ENCODE measurements around a stretch of chr12.

- RRBS: no CpG with 5 or more reads among the region's 12 CpGs
These were observed 24.9 kb downstream of the NTF3 start for GRCh38 chr12:5456667-5457437.

DNA sequence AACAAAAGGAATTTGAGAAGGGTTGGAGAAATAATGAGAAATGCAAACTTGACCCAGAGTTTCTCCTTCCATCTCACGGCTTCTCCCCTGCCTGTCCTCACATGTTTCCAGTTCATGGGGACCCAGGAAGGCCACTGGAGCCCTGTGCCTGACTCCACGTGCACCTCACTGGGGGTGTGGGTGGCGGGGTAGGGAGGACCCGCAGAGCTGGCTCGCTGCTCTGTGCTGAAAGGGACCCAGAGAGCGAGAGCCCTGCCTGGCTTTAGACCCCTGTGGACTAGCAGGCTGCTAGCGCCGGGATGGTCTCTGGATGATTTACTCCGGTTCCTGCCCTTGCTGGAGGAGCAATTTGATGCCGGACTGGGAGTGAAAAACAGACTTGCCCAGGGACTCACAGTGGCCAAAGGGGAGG is 49.0 kb downstream of the NTF3 start:
- RRBS: no CpG with 5 or more reads among the region's 10 CpGs

DNA sequence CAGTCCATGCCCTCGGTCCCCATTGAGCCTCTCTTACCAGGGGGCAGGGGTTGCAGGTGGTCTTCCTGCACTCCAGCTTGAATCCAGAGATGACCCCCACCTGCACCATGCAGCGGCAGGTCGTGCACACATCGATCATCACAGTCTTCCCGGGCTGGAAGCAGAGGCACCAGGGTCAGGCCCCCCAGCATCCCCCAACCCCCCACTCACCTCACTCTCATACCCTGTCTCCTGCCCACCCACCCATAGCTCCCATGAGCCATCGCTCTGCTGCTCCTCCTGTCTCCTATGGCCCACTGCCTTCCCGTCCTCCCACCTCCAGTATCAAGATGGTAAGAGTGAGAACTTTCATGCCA is 22.4 kb upstream of the ANO2 start:
- RRBS: no CpG with 5 or more reads among the region's 7 CpGs

DNA sequence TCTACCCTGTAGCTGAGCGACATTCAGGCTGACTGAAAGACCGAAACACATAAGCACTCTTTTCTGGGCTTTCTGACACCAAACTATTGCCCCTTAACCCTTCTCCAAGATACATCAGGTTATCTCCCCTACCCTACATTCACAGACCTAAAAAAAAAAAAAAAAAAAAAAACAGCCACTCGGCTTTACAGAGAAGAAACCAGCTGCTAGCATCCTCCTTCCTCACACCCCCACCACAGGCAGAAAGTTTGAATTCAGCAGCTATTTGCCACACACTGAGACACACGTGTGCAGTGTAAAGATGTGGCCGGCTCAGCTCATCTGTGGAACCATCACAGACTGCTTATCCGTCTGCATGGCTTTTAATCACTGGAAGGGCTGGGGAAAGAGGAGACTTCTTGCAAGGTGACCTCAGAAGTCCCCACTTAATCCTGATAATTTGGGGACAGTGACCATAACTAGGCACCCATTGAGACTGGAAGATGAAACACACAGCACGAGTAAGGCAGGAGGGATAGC is 50.1 kb downstream of the VWF start:
- RRBS: no CpG with 5 or more reads among the region's 7 CpGs

GRCh38 chr12:6133414-6133763 is 8.9 kb upstream of the VWF start:
- RRBS: no CpG with 5 or more reads among the region's 7 CpGs

DNA sequence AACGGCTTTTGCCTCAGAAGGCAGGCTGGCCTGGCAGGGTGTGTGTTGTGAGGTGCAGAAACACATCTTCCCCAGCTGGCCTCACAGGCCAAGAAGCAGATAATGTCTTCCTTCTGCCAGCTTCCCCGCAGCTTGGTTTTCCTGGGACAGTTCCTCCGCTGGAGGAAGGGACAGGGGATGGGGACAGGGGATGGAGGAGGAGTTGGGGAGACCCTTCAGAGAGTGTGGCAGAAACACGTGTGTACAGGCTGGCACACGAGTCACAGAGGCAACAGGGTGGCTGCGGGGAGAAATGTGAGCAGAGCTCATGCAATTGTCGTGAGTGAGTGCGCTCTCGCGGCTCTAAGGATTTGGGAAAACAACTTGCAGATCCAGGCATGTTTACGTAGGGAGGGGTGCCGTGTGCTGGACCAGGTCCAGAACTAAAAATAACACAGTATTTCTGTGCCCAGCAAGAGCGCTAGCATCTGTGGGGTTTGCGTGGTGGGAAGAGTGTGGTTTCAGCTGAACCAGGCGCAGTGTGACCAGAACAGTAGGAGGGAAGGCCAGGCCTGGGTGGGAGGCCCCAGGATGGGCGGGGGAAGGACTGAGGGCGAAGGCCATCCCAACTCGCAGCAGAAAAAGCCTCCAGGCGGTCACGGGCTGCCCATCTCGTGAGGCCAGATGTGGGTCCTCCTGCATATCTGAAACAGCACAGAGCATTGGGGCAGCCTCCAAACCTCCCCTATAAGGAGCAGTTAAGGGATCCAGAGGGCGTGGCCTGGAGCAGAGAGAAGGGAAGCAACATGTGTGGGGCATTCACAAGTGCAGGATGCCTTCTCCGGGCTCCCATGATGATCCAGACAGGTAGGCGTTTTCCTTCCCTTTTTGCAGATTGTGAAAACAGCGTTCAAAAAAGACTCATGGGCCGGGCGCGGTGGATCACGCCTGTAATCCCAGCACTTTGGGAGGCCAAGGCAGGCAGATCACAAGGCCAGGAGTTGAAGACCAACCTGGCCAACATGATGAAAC is 18.0 kb upstream of the CD9 start:
- RRBS: no CpG with 5 or more reads among the region's 29 CpGs

- RRBS: no CpG with 5 or more reads among the region's 13 CpGs
These were observed 10.0 kb upstream of the CD9 start for GRCh38 chr12:6190159-6190632.

- RRBS: no CpG with 5 or more reads among the region's 20 CpGs
These were observed 1.0 kb downstream of the CD9 start for GRCh38 chr12:6201121-6201777.

DNA sequence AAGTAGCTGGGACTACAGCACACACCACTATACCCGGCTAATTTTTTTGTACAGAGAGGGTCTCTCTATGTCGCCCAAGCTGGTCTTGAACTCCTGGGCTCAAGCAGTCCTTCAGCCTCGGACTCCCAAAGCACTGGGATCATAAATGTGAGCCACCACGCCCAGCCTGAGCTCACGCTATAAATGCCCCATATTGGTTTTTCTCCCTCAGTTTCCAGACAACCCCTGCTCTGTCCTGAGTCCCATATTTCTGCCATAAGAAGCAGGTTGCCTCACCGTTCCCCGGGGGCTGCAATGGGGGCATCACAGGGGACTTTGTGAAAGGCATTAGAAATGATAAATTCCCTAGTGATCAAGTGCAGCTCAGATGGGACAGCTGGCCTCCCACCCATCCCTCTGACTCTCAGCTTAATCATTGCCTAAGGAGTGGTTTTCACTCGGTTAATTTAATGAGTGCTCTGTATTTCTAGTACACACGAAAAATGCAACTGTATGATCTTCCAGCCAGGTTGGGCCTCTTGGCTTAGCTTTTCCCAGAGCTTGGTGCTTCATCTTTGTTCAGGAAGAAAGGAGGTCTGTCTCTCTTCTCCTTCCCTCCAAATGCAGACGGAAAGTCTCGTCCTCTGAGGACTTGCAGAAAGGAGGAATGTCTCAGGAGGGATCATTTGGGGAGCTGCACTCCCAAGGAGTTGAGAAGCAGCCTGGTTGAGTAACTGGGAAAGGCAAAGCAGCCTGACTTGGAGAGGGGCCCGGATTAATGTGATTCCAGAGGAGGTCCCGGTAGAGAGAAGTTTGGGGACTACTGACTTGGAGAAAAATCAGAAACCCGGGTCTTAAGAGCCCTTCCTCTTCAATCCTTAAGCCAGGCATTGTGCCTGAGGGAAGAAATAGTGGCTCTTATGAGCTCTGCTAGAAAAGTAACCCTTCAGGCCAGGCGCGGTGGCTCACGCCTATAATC is 7.1 kb downstream of the CD9 start:
- RRBS: no CpG with 5 or more reads among the region's 17 CpGs

- RRBS: 55% methylated on average over 3 of the region's 13 CpGs
These were observed 26.4 kb downstream of the CD9 start for GRCh38 chr12:6226465-6227219.

GRCh38 chr12:6237664-6238515 is 37.7 kb downstream of the CD9 start:
- RRBS: no CpG with 5 or more reads among the region's 8 CpGs

DNA sequence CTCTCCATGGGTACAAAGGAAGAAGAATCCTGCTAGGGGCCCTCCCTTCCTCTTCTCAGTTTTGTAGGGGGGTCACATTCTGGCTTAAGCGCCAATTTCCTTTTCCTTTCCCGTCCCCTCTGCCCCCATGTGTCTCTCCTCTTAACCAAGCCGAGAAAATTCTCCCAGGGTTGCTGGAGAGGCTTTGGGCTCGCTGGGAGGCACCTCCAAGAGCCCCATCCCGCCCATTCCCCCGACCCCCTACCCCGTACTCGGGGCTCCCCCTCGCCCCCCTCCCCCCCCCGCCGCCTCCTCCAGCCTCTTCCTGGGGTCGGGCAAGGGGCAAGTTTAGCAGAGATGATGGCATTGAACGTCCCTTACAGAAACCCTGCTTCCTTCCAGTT is 13.5 kb downstream of the PLEKHG6 start:
- RRBS: no CpG with 5 or more reads among the region's 13 CpGs

- RRBS: no CpG with 5 or more reads among the region's 6 CpGs
These were observed 13.4 kb downstream of the TNFRSF1A start for GRCh38 chr12:6328533-6328834.

- RRBS: no CpG with 5 or more reads among the region's 2 CpGs
These were observed 10.9 kb downstream of the TNFRSF1A start for GRCh38 chr12:6330983-6331351.

DNA sequence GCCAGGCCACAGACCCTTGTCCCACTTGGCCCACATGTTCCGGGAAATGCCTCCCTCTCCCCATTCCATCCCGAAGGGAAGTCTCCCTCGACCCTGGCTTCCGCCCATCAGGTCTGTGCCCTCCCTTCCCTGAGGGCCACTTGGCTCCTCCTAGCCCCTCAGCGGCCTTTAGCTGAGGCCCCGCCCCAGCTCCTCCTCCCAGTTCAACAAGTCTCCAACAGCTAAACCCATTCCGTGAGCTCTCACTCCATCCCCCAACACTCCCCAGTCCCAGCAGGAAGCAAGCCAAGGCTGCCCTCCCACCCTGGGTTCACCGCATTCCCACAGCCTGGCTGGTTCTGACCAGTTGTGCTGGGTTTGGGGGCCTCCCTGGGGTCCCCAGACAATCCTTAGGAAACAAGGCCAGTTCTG is 5.3 kb downstream of the TNFRSF1A start:
- RRBS: no CpG with 5 or more reads among the region's 8 CpGs

- RRBS: 97% methylated on average over 3 of the region's 23 CpGs
These were observed 5.7 kb upstream of the TNFRSF1A start for GRCh38 chr12:6347174-6348363.

GRCh38 chr12:6377584-6378012 is 2.2 kb upstream of the SCNN1A start:
- RRBS: no CpG with 5 or more reads among the region's 4 CpGs

DNA sequence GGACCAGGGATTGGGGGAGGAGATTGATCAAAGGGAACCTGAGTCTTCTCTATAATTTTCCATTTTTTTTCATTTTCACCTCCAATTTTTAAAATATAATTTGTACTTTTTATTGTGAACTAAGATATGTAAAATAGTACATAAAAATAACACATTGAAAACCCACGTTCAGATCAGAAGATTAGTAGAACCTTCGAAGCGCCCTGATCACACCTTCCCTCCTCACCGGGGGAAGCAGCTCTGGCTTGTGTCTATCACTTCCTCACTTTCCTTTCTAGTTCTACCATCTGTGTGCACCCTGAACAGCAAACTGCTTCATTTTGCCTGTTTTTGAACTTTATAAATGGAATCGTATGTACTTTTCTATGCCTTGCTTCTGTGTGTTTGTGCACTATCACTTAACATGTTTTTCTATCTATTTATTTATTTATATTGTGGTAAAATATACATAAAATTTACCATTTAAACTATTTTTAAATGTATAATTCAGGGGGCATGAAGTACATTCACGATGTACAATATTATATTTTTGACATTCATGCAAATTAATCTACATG is 11.7 kb upstream of the CD27 start:
- RRBS: no CpG with 5 or more reads among the region's 6 CpGs

- RRBS: no CpG with 5 or more reads among the region's 4 CpGs
These were observed 753 bp upstream of the CD27 start for GRCh38 chr12:6444027-6444376.

DNA sequence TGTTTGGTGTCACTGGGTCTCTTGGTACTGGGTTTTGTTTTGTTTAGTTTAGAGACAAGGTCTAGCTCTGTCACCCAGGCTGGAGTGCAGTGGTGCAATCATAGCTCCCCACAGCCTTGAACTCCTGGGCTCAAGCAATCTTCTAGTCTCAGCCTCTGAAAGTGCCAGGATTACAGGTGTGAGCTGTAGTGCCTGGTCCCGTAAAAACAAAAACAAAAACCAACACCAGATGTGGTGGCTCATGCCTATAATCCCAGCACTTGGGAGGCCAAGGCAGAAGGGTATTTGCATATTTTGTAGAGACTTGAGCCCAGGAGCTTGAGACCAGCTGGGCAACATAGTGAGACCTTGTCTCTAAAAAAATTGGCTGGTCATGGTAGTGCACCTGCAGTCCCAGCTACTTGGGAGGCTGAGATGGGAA is 1.5 kb downstream of the CD27 start:
- RRBS: no CpG with 5 or more reads among the region's 1 CpG

Measured in renal cortical epithelial cell (primary cell).